HEK293 (cell line): ENCODE measurements around the genes DUSP10 and MIA3.

GRCh38 chr1:219931061-219931574, 2.8 kb upstream of the SLC30A10 start:
- PRO-cap, result no peak

- PRO-cap, result no peak
- RRBS, 2 experiments, result no CpG with 5 or more reads among the region's 4 CpGs
These were observed 60.9 kb downstream of the MARK1 start for GRCh38 chr1:220588688-220589335.

GRCh38 chr1:220734401-220735029, 13.6 kb upstream of the MTARC2 start:
- PRO-cap, result no peak
- RRBS, 2 experiments, result no CpG with 5 or more reads among the region's 10 CpGs

DNA sequence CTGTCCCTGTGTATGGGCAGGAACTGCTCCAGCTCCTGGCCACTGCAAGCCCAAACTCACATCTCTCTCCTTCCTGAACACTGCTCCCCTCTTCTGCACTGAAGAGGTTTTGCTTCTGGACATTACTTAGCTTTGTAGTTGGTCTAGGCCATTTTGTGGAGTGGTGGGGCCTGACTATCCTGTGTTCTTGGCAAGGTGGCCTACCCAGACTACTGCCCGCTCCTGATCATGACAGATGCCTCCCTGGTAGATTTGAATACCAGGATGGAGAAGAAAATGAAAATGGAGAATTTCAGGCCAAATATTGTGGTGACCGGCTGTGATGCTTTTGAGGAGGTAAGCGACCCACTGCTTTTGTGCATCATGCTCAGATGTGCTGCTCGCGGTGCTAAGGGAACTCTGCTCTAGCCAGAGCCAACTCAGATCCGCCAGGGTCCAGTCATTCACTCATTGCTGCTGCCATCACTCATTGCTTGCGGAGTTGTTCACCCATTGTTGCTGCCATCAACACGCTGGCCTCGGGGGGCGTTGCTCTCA, 14.7 kb downstream of the MTARC2 start:
- PRO-cap, result no peak
- RRBS, 2 experiments, result no CpG with 5 or more reads among the region's 10 CpGs

- PRO-cap, result no peak
- RRBS, 2 experiments, result no CpG with 5 or more reads among the region's 11 CpGs
These were observed 16.5 kb upstream of the MTARC1 start for GRCh38 chr1:220770241-220770683.

DNA sequence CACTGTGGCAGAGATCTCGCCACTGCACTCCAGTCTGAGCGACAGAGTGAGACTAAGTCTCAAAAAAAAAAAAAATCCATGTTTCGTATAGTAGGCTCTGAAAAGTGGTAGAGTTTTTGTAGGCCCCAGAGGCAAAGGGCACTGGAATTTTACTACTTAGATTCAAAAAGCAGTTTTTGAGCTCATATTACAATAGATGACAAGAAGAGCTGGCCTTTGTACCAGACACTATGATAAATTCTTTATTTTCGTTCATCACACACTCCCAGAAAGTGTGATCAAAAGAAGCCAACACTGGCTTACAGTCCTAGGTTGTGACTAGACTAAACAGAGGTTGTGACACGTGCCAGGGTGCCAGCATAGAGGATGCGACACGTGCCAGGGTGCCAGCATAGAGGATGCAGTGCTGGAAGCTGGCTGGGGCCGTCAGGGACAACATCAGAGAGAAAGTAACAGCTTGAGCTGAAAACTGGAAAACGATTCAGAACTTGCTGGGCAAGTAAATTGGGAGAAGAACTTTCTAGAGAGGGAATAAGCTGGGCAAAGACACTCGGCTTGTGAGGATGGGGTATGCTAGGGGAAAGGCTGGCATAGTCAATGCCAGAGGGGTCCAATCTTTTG, 2.1 kb downstream of the MTARC1 start:
- PRO-cap, result no peak
- RRBS, 2 experiments, result no CpG with 5 or more reads among the region's 10 CpGs

DNA sequence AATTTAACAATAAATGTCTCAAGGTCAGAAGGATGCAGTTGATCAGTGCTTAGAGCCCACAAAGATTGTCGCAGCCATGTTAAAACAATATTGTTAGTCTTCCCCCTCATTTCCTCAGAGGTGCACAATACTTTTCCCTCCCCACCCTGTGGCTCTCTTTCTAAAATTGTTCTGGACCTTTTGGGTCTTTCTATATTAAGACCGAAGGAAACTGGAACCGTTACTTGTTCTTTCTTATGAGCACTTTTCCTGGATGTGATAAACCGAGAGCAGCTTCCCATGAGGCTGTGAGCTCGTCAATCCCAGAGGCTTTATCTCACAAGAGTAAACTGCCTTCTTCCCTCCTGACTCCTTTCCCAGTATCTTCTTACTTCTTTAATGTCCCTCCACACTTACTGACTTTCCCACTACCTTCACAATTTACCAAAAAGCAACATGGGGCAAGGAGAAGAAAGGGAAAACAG, 333.8 kb downstream of the HLX start:
- PRO-cap, result no peak
- RRBS, 2 experiments, result no CpG with 5 or more reads among the region's 5 CpGs

DNA sequence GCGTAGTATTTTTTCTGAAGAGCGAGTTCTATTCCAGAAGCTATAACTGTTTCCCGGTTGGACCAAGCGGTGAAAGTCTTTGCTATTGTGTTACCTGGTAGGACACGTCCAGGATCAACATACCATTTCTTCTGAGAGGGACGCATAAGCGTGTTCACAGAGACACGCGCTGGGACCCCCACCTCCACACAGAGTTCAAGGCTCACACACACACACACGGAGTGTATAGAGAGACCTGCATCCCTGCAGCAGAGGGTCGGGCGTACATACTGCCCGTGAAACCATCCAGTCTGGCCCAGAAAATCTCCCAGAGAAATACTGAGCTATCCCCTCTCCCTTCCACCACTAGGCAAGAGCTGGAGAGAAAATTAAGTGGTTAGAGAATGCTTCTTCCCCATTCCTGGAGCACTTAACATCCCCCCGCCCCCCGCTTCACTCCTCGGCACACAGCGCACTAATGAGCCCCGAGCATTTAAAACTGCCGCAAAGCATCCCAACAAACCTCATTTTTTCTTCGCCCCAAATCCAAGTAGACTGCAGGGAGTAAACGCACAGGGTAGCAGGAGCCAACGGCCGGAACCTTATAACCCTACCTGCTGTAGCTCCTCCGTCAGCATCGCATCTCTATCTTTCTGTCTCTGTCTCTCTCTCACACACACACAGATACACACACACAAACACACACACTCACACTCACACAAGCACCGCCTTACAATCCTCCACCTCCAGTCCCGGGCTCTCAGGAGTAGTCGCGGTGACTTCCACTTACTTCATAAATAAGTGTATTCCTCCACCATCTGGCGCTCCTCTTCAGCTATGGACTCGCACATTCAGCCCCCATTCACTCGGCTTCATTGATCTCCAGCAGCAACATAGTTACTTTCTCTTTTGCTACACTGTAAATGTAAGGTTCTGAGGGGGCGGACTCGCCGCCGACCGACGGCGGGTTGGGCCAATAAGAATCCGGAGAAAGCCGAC, at the start of gene DUSP10:
DUSP10 (minus strand) TSS at position 878 of the 978 bp plus-strand sequence.
- PRO-cap, result unidirectional peak, minus-strand start at position 626 of the sequence; bidirectional peak, plus-strand start outside the sequence, minus-strand start at position 878 of the sequence
- RRBS, 2 experiments, result no CpG with 5 or more reads among the region's 41 CpGs

GRCh38 chr1:222037589-222038148, 295.8 kb upstream of the DUSP10 start:
- PRO-cap, result no peak

DNA sequence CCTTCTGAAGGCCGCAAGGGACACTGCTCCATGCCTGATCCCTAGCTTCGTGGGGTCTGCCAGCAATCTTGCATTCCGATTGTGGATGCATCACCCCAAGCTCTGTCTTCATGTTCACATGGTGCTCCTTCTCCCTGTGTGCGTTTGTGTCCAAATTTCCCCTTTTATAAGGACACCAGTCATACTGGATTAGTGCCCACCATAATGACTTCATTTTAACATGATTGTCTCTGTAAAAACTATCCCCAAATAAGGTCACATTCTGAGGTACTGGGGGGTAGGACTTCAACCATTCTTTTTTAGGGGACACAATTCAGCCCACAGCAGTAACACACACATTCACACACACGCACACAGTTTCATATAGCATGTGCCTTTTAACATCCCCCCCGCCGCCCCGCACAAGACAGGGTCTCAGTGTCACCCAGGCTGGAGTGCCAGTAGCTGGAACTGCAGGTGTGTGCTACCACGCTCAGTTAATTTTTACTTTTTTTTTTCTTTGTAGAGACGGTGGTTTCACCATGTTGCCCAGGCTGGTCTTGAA, 5.2 kb upstream of the HHIPL2 start:
- PRO-cap, result no peak
- RRBS, 2 experiments, result no CpG with 5 or more reads among the region's 10 CpGs

- PRO-cap, result bidirectional peak, plus-strand start at chr1:222618106, minus-strand start at chr1:222617785
- RRBS, 2 experiments, result under 1 to 2% methylated on average over 14 to 20 of the region's 88 CpGs
These were observed at the start of gene MIA3 for GRCh38 chr1:222617313-222618350. Gene MIA3 (plus strand): TSS chr1:222618097.

DNA sequence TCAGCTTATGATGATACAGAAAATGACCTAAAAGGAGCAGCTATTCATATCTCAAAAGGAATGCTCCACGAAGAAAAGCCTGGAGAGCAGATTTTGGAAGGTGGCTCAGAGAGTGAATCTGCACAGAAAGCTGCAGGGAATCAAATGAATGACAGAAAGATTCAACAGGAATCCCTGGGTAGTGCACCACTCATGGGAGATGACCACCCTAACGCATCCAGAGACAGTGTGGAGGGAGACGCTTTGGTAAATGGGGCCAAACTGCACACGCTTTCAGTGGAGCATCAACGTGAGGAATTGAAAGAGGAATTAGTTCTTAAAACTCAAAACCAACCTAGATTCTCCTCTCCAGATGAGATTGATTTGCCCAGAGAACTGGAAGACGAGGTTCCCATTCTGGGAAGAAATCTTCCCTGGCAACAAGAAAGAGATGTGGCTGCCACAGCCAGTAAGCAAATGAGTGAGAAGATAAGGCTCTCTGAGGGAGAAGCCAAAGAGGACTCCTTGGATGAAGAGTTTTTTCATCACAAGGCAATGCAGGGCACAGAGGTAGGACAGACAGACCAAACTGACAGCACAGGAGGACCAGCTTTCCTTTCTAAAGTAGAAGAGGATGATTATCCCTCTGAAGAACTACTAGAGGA, 11.0 kb downstream of the MIA3 start:
- PRO-cap, result no peak
- RRBS, 2 experiments, result no CpG with 5 or more reads among the region's 6 CpGs

GRCh38 chr1:222639704-222640082, 21.8 kb downstream of the MIA3 start:
- PRO-cap, result no peak
- RRBS, 2 experiments, result no CpG with 5 or more reads among the region's 1 CpG

GRCh38 chr1:222712673-222713027, 286 bp downstream of the BROX start:
- PRO-cap, result bidirectional peak, plus-strand start at chr1:222712831, minus-strand start at chr1:222712776
- RRBS, 2 experiments, result no CpG with 5 or more reads among the region's 25 CpGs

- PRO-cap, result no peak
- RRBS, 2 experiments, result no CpG with 5 or more reads among the region's 14 CpGs
These were observed 19.6 kb downstream of the TLR5 start for GRCh38 chr1:223123438-223123925.

DNA sequence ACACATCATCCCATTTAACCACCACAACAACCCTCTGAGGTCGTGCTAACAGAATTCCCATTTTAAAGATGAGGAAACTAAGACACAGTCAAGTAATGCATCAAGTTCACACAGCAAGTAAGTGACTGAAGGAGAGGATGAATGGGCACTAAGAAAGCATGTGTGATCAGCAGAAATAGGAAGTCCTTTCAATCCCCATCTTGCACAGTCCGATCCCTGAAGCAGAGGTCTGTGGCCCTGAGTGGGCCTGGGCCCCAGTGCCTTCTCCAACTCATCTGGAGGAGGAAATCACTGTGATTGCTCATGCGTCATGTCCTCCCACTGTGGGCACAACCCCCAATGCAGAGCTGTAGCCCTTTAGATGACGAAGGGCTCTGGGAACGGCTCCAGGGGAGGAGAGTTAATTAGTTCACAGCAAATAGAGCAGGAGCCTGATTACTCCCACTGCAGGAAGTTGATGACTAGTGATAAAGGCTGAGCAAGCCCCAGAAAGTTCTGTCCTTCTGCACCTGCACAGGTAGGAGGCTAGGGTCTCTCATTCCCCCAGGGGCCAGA, 111.4 kb downstream of the CCDC185 start:
- PRO-cap, result no peak
- RRBS, 2 experiments, result no CpG with 5 or more reads among the region's 5 CpGs

GRCh38 chr1:223662948-223663450, 2.5 kb downstream of the CAPN8 start:
- PRO-cap, result no peak
- RRBS, 2 experiments, result no CpG with 5 or more reads among the region's 5 CpGs

DNA sequence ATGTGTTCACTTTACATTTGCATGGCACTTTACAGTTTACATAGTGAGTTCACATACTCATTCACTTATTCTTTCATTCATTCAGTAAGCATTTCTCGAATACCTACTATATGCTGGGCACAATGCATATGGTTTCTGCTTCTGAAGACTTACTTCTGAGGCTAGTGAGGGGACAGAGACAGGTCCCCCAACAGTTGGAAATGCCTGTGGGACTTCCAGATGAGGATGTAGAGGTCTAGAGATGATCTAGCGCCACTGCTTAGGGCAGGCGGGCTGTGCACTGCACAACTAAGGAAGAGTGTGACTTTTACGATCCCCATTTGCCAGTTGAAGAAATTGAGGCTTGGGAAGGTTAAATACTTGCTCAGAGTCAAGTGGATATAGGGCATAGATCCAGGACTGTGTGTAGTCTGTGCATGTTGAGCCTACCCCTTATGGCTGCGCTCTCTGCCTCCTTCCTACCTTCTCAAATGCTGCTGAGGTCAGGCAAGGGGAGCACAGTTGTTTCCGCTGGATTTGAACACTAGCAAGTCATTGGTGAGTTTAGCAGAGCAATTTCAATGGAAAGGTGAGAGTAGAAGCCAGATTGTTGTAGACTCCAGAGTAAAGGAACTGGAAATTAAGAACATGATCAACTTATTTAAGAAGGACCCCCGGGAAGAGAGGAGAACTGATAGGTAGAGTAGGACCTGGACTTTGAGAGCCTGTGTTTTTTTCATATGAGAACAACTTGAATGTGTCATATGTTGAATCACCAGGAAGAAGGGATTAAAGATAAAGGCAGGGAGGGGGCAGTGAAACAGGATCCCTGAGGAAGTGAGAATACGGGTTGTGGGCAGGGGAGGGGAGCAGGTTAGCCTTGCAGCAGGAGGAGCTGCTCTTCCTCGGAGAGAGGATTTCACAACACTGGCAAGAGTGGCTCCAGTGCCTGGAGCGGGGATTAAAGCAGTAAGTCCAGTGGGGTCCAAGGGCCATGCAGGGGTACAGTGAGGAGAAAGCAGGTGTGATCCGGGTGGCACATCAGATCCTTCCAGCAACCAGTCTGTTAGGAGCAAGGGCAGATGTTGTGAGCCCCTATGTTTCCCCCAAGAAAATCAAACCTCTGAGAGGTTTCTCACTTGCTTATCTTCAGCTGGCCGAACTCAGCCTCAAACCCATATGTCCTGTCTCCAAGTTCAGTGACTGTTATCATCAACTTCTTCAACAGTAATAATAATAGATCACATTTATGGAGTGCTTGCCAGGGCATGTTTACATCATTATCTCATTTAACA, 2.8 kb downstream of the CAPN2 start:
- PRO-cap, result no peak
- RRBS, 2 experiments, result no CpG with 5 or more reads among the region's 12 CpGs

GRCh38 chr1:223734209-223735036, 22.1 kb downstream of the CAPN2 start:
- PRO-cap, result no peak
- RRBS, 2 experiments, result no CpG with 5 or more reads among the region's 12 CpGs

GRCh38 chr1:223778221-223779187, 66.2 kb downstream of the CAPN2 start:
- PRO-cap, result no peak
- RRBS, 2 experiments, result no CpG with 5 or more reads among the region's 12 CpGs